Measurements from ENCODE around the genes IFIT5, KIF20B, TNKS2, BTAF1 and MARCHF5.

DNA sequence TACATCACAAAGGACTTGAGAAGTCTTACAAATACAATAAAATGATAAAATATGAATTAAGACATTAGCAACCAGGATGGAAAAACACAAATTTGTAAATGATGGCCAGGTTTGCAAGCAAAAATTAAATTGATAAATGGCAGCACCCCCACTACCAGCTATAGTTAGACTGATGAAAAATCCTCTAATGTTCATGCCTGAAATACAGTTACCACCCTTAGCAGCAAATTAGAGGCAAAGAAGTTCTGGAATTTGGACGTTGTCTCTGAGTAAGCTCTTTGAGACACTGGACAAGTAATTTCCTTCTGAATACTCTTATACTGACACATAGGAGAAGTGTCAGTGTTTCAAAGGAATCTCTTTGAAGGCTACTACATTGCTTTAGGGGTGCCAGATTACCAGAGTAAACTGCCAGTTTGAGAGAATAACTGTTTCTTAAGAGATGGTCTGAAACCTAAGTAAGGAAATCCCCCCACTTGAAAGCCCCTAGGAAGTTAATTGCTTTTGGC, 3.3 kb downstream of the FAS start:
- PRO-cap: unidirectional peak, minus-strand start at position 292 of the sequence

DNA sequence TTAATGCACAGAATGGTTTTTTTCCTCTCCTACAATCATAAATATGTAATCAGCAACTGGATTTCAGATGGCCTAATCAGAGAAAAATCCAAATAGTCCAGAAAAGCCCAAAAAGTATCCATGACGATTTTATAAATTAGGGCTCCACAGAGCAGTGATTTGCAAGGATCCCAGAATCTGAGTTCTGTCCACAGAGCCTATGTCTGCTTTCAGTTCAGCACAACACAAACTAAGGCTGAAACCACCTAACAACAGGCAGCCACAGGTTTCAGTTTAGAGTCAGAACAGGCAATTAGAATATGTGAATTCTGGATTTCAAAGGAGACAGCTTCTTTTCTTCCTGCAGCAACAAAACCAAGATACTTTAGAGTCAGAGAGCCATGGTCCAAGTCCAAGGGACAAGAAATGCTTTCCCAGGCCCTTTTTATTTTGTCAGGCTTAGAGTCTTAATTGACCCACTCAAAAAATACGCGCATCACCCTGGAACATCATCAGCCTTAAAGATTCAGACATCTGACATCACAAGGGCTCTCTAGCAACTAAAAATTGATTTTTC, 23.6 kb downstream of the IFIT3 start:
- PRO-cap: no peak

DNA sequence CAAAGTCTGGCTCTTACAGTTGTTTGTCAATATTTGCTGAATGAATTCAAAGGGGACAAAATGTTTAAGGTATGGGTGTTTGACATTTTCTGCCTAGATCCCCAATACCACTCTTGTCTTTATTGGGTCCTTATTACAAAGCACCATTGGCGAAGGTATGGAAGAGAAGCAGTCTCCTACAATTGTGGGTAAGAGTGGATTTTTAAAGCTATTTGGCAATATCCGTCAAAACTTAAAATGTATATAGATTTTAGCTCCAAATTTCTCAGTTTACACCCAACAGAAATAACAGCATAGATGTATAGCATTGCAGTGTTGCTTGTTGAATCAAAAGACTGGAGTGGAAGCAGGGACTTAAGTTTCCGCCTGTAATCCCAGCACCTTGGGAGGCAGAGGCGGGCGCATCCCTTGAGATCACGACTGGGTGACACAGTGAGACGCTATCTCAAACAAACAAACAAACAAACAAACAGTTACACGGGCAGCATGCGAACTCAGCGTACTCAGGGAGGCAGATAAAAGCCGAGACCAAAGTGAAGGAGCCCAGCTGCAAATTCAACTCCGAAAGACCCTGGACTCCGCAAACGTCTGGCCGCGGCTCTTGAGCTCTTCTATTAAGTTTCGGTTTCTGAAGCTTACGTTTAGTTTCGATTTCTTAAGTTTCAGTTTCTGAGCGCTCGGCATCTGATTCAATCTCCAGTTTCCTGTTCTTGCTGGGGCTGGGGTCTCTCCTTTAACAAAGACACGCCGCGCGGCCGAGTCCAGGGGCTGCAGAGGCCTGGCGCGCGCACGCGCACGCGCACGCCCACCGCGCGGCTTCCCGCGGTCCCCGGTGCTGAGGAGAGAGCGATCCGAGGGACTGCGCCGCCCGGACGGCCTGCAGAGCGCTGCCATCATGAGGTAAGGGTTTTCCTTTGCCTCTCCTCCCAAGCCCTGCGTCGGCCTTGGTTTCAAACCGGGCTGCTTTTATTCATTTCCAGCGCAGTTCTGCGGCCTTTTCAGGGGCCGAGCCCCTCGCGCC, at the start of gene IFIT5:
Gene IFIT5 (plus strand): TSS at position 665 of the 1,021 bp plus-strand sequence.
- PRO-cap: bidirectional peak, plus-strand start at position 665 of the sequence, minus-strand start at position 590 of the sequence; bidirectional peak, plus-strand start at position 844 of the sequence, minus-strand start at position 837 of the sequence

DNA sequence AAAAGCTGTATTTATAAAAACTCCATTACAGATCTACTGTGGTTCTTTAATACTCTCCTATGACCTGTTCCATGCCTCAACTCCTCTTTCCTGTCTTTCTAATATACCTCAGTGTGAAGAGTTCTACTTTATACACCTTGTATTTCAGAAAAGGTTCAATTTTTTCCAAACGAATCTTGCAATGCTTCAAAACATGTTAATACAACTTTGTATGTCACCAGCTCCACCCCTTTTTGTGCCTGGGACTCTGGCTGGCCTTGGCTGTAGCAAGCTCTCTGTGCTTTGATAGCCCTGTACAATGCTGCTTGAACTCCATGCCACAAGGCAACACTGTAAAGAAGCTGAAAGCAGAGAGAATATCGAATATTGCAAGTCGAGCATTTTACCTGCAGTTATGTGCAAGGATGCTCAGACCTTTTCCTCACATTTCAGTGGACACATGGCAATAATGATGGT, 52.5 kb downstream of the PANK1 start:
- PRO-cap: no peak

GRCh38 chr10:89699791-89700226, 1.6 kb upstream of the KIF20B start:
- PRO-cap: no peak

- PRO-cap: bidirectional peak, plus-strand start at chr10:89701617, minus-strand start at chr10:89701432
Measured at GRCh38 chr10:89701038-89702036, at the start of gene KIF20B. TSS of gene KIF20B (plus strand) at chr10:89701590.

DNA sequence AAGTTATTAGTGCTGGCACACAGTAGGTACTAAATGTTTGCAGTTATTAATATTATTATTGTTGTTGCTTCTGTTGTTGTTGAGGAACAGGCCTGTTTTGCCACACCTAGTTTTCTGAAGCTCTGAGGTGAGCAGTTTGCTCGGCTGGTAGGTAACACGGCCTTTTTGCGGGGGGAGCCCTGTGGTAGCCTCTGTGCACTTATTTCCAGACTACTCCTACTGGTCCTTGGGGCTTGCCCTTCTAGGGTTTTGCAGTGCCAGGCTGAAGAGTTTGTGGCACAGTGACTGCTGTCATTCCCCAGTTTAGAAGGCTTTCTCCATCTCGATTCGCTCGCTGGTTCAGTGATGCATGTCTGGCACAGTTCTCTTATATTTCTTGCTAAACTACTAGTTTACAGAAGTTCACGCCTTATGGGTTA, 656 bp downstream of the KIF20B start:
- PRO-cap: no peak

DNA sequence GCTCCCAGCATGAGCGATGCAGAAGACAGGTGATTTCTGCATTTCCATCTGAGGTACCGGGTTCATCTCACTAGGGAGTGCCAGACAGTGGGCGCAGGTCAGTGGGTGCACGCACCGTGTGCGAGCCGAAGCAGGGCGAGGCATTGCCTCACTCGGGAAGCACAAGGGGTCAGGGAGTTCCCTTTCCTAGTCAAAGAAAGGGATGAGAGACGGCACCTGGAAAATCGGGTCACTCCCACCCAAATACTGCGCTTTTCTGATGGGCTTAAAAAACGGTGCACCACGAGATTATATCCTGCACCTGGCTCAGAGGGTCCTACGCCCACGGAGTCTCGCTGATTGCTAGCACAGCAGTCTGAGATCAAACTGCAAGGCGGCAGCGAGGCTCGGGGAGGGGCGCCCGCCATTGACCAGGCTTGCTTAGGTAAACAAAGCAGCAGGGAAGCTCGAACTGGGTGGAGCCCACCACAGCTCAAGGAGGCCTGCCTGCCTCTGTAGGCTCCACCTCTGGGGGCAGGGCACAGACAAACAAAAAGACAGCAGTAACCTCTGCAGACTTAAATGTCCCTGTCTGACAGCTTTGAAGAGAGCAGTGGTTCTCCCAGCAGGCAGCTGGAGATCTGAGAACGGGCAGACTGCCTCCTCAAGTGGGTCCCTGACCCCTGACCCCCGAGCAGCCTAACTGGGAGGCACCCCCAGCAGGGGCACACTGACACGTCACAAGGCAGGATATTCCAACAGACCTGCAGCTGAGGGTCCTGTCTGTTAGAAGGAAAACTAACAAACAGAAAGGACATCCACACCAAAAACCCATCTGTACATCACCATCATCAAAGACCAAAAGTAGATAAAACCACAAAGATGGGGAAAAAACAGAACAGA, 310.0 kb downstream of the KIF20B start:
- PRO-cap: no peak

- PRO-cap: no peak
Measured at GRCh38 chr10:90250507-90251027, 549.2 kb downstream of the KIF20B start.

DNA sequence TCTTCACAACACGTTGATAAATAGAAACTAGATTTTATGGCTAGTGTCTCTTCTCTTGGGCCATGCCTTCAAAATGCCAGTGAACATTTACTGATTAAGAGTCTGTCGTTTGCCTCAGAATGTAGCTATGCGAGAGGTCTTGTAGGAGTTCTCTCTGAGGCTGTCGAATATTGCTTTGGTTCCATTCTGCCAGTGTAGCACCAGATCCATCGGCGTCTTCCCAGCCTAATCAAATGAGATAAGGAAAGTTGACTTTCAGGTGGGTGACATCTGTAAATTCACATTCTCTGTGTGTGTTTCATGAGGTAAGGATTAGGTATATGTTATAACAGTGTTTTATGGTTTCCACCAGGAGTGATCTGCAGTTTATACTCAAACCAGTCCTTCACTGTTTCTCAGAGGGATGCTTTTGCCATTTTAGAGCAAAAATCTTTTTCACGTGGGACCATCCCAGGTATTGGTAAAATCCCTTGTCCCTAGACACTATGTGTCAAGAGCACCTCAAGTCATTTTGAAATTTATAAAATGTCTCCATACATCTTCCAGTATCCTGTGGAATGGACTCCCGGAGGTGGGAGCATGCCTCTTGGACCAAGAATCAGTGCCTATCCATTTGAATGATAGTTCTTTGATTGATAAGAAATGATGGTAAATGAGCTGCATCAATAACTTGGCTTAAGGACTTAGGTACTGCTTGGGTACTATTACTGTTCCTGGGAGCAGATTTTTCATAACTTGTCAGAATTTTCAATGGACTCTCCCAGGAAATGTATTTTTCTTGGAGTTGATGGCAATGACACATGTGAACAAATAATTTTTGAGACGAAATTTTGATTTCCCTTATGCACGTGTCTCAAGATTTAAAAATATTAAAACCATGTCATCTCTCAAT, 7.9 kb downstream of the ANKRD1 start:
- PRO-cap: no peak

- PRO-cap: no peak
Measured at GRCh38 chr10:90913681-90914253, 7.1 kb downstream of the ANKRD1 start.

DNA sequence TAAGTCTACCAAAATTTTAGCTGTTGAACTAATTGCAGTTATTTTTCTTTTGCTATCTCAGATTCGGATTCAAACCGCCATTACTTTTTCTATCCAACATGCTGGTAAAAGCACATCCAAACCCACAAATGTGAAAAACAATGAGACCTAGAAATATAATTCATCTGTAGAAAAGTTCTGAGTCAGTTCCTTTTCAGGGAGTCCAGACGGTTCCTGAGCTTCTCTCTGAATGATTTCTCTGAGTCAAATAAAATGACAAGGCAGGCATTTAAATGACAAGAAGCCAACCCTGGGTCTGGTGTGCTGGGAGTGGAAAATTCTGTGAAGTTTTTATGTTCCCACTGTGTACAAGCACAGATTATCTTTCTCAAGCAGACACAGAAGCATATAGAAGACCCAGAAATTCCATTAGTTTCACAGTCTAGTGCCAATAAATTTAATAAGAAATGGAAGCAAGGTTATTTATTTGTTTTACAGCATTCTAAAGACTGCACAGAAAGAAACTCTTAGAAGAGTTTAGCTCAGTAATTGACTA, 96.3 kb upstream of the ANKRD1 start:
- PRO-cap: no peak

DNA sequence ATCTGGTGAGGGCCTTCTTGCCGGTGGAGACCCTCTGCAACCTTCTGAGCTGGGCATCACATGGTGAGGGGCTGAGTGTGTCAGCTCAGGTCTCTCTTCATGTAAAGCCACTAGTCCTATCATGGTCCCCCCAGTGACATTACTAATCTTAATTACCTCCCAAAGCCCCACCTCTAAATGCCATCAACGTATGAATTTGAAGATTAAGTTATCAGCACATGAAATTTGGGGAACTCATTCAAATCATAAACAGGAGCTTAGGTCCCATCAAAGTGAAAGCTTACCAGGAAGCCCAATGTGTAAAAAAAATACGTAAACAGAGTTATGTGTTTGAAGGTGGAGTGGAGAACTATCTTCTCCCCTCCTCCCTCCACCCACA, 19.3 kb upstream of the PCGF5 start:
- PRO-cap: no peak

GRCh38 chr10:91589140-91589617, 43.7 kb downstream of the PPP1R3C start:
- PRO-cap: no peak

- PRO-cap: bidirectional peak, plus-strand start at chr10:91798449, minus-strand start at chr10:91798298
Measured at GRCh38 chr10:91798133-91798596, at the start of gene TNKS2. TSS of gene TNKS2 (plus strand) at chr10:91798426.

- PRO-cap: bidirectional peak, plus-strand start at chr10:91923798, minus-strand start at chr10:91923723
Measured at GRCh38 chr10:91923567-91924618, at the start of gene BTAF1. TSS of gene BTAF1 (plus strand) at chr10:91923770.

- PRO-cap: no peak
Measured at GRCh38 chr10:91974569-91974912, 51.0 kb downstream of the BTAF1 start.

GRCh38 chr10:92087763-92088361, 164.3 kb downstream of the BTAF1 start:
- PRO-cap: no peak

DNA sequence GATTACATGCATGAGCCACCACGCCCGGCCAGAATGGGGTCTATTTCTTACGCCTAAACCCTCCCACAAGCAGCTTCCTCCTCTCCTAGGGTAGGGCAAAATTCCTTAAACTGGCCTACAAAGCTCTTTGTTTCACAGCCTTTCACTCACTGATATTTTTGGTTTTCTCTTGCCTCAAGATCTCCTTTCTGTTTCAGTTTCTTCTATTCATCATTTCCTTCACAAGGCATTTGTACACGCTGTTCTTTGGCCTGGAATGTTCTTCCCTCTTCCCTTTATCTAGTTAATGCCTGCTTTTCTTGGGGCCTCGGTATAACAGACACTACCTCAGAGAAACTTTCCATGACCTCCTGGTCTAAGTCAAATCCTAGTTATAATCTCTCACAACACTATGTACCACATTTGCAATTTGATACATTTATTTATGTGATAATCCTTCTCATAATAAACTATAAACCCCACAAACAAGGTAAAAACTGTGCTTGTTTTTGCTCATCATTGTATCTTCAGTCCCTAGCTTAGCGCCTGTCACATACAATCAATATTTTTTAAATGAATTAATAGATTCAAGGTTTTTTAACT, 6.5 kb downstream of the CPEB3 start:
- PRO-cap: no peak

- PRO-cap: bidirectional peak, plus-strand start at chr10:92291195, minus-strand start at chr10:92291069
Measured at GRCh38 chr10:92290814-92291964, at the start of gene MARCHF5. TSS of gene MARCHF5 (plus strand) at chr10:92291167.

Data from tibial artery (tissue), 1 donor.